ENCODE results near the gene CUL3.

- RRBS, result no CpG with 5 or more reads among the region's 7 CpGs
Measured at GRCh38 chr2:221511180-221511828, 60.8 kb downstream of the EPHA4 start.

- RRBS, result no CpG with 5 or more reads among the region's 19 CpGs
Measured at GRCh38 chr2:221563690-221564667, 8.1 kb downstream of the EPHA4 start.

DNA sequence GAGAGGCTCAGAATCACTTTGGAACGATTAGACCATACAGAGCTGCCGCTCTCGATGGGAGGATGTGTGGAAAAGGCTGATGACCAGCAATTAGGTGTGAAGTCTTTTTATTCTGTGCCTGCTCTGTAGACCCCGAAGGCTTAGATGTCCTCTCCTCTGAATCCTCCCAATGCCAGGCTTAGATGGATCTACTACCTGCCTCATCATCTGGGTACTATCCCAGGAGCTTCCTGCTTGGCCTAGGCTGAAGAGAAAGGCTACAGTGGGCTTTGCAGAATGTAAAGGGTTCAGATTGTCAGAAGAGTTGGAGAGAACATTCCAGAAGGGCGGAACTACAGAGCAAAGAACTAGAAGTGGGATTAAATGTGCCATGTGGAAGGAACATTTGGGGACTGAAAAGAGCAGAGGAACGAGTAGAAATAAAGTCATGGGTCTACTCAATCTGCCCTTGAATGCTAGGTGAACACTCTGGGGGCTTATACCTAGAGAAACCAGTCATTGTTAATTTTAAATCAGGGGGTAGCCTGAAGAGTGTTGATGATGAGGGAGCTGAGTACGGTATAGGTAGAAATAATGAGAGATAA lies 21.4 kb downstream of the SGPP2 start:
- RRBS, result no CpG with 5 or more reads among the region's 7 CpGs

DNA sequence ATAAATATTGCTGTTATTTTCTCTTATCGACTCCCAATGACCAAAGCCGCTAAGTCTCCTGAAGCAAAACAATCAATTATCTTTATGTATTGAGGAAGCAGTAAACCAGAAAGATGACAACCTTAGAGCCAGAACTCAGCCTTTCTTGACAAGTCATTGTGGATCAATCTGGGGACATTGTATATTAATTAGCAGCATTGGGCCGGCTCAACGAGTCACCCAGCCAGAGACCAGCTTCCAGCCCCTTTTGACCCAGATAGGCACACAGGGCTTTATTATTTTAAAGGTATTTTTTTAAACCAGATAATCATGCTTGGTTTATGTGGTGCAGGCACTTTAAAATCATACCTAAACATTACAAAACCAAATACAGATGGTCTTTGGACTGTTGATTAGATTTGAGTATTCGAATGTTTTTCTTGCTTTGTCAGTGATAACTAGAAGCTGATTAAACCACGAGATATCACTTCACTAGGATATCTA lies 27.1 kb upstream of the ACSL3 start:
- RRBS, result no CpG with 5 or more reads among the region's 6 CpGs

DNA sequence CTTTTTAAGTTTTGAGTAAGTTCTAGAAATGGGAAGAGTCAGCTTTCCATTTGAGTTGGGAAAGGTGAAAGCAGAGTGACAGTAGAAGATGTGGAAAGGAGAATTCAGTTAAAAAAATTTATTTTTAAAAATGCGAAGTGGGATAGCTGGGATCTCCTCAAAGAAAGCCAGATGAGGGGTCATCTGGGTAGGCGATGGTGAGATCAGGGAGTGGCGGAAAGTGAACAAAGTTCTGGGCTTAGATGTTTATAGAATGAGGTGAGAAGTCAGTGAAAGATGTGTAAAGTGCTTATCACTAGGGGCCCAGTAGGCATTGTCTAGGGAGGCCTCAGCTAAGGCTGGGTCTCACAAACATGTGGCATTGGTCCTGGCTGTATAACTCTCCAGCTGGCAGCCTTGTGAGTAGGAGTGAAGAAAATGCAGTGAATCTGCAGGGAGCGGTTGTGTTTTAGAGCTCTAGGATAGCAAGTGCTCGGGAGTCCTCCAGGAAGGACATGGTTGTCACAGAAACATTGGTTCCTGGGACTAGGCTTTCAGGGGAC lies 10.4 kb downstream of the ACSL3 start:
- RRBS, result no CpG with 5 or more reads among the region's 5 CpGs

GRCh38 chr2:222912193-222912480 lies 51.3 kb downstream of the ACSL3 start:
- RRBS, result no CpG with 5 or more reads among the region's 2 CpGs

DNA sequence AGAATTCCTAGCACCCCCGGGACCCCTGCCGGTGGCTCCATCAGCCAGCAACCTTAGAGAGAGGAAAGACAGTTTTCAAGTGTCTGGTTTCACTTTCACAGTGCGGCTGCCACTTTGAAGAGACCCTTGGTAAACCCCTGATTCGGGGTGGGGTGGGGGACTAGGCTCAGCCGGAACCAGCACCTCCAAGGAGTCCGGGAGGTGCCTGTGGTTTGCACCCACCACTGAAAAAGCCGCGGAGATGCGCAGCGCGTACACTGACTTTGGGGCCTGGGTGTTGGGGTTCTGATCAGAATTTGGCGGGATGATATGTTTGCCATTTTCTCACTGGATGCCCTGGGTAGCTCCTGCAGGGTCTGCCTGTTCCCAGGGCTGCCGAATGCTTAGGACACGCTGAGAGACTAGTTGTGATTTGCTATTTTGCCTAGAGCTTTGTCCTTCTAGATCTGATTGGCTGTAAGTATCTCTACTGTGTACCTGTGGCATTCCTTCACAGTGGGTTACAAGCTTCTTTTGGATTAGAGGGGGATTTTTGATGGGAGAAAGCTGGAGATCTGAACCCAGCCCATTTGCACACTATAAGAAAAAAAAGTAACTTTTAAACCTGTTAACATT lies 1.4 kb downstream of the KCNE4 start:
- RRBS, result 0% methylated on average over 1 of the region's 14 CpGs

- RRBS, result no CpG with 5 or more reads among the region's 5 CpGs
Measured at GRCh38 chr2:223055158-223055699, 3.2 kb downstream of the KCNE4 start.

DNA sequence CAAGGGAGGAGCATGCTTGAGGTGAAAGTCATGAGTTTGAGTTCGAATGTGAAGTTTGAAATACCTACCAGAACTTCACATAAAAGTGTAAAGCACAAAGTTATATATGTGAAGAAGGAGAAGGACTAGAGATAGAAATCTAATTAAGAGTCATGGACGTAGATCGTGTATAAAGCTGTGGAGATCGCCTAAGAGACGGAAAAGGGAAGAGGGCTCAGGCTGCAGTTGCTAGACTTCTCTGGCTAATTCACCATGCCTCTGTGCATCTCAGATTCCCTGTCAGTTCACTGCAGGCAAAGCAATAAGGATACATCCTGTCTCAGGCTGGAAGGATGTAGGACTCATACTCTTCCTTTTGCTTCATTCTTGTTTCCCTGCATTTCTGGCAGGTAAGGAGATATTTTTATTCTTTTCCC lies 112.6 kb downstream of the AP1S3 start:
- RRBS, result no CpG with 5 or more reads among the region's 5 CpGs

- RRBS, result no CpG with 5 or more reads among the region's 2 CpGs
Measured at GRCh38 chr2:223815227-223815700, 22.1 kb downstream of the AP1S3 start.

DNA sequence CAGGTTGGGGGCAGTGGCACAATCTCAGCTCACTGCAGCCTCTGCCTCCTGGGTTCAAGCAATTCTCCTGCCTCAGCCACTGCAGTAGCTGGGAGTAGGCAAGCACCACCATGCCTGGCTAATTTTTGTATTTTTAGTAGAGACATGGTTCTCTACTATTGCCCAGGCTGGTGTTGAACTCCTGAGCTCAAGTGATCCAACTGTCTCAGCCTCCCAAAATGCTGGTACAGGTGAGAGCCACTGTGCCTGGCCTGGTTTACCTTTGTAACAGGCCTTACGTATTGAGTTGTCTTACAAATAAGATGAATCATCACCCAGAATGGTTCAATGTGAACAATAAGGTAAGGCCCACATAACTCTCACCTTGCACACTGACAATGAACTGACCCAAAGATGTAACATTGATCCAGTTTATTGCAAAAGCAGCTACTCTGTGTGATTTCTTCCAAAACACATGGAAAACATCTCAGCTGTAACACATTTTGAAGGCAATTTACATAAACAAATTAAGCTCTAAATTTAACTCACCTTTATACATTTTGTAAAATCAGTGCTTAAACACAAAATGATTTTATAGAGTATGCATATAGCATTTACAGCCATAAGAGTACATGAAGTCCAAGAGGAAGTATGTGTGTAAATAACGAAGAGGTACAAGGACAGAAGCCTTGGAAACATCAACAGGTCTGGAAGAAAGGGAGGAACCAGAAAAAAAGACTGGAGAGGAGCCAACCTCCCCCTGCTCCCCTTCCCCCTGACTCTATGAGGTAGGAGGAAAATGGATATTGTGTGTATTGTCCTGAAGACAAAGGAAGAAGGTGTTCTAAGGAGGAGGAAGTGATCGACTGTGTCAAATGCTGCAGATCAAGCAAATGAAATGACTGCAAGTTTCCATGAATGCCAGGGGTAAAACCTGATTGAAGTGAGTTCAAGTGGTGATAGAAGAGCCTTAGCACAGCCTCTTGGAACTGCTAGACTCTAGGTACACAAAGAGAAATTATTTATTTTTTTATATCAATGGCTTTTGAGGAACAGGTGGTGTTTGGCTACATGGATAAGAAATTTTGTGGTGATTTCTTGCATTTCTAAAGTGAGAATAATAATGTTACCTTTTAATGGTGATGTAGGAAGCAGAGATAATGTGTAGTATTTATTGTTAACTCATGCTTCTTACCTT lies 5.6 kb upstream of the WDFY1 start:
- RRBS, result no CpG with 5 or more reads among the region's 3 CpGs

- RRBS, result 4% methylated on average over 2 of the region's 4 CpGs
Measured at GRCh38 chr2:224031676-224031876, 7.5 kb downstream of the SERPINE2 start.

GRCh38 chr2:224400838-224401607 lies 884 bp downstream of the FAM124B start:
- RRBS, result 80% methylated on average over 2 of the region's 22 CpGs

GRCh38 chr2:224412495-224412958 lies 10.6 kb upstream of the FAM124B start:
- RRBS, result no CpG with 5 or more reads among the region's 6 CpGs

DNA sequence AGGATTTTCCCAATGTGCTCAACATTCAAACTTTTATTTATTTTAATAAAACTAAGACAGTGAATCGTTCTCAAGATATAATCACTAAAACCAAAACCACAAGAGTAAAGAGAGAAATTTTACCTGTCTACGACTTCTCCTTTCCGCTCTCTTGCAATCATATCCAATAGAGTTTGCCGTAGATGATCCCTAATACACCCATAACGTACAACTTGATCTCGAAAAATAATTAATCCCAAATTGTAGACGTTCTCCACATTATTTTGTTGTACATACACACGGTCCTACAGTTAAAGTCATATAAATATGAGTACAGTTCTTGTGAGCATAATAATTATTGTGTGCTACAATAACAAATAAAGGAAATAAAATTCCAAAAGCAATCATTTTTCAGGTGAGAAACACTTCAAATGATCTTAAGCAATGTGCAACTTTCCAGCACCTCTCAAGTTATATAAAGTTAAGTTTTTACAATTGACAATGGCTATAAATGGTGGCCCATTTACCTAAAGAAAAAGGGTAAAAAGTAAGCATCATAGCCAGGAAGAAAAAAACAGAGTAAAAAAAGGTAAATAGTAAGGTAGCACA lies 70.6 kb downstream of the CUL3 start:
- RRBS, result no CpG with 5 or more reads among the region's 8 CpGs

- RRBS, result no CpG with 5 or more reads among the region's 2 CpGs
Measured at GRCh38 chr2:224532385-224532791, 52.8 kb downstream of the CUL3 start.

- RRBS, result no CpG with 5 or more reads among the region's 13 CpGs
Measured at GRCh38 chr2:224542386-224543337, 42.5 kb downstream of the CUL3 start.

DNA sequence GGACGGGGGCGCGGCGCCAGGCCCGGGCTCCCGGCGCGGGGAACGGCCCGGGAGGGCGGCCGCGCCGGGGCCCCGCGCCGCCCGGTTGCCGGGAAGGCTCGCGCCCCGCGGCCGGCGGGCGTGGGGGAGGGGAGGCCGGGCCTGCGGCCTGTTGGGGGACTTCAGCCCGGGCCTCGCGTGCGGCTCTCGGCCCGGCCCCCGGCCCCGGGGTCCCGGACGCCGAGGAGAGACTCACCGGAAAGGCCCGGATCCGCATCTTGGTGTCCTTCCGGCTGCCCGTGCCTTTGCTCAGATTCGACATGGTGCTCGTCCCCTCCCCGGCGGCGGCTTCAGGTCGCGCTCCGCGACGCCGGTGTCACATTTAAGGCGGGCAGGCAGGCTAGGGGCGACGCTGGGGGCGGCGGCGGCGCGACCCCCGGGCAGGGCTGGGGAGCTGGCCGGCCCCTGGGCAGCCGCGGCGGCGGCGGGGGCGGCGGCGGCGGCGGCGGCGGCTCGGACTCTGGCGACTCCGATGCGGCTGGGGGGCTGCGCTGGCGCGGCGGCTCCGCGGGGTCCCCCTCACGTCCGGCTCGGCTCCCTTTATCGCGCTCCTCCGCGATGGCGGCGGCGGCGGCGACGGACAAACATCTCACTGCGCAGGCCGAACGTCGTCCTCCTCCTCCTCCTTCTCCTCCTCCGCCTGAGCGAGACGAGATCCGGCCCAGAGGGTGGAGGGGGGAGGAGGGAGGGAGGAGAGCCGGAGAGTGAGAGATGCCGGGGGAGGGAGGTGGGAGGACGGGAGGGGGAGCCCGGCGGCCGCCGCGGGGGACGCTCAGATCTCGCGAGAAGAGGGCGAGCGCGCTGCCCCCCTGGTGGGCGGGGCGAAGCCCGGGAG lies at the start of gene CUL3:
Gene CUL3, minus strand, starts transcription at position 655 of the 874 bp plus-strand sequence.
- RRBS, result 1% methylated on average over 28 of the region's 125 CpGs

DNA sequence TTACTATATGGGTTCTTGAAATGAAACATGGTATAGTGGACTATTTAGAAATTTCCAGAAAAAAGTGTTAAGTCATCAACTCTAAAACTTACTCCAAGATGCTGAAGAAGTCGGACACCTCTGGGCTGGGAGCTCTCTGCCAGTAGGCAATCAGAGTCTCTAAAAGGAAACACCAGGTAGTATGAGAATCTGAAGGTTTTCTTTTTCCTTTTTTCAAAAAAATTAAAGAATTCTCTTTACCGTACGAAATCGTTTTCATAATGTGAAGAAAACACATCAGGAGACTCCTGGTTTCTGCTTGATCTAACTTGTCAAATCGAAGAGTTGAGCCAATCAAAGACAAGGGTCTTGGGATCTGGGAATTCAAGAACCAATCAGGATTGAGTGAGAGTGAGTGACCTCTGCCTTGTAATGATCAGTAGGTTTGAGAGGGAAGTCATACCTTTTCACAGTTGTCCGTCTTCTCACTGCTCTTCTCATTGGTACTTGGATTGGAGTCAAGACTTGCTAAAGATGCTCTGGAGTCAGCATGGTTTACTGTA lies 88.9 kb upstream of the CCDC195 start:
- RRBS, result no CpG with 5 or more reads among the region's 6 CpGs